Endometrial microvascular endothelial cells (primary cell): ENCODE measurements around the gene RC3H1.

DNA sequence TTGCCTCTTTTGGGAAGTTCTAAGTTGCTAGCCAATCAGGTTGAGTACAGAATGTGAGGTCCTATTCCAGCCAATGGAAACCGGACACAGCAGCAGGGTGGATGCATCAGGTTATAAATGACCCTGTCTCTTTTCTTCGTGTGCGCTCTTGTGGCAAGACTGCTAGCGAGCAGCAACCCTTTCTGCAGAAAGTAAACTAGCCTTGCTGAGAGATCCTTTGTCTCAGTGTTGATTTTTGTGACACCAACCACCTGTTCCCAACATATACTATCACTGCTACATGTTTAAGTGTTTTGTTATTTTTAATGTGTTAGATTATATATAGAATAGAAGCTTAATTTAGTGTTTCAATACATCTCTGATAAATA lies 7.6 kb downstream of the TEX50 start:
- RAMPAGE, long total RNA, result no peak

- RAMPAGE, long total RNA, result no peak
Observed at GRCh38 chr1:173823790-173824062, 747 bp upstream of the DARS2 start.

DNA sequence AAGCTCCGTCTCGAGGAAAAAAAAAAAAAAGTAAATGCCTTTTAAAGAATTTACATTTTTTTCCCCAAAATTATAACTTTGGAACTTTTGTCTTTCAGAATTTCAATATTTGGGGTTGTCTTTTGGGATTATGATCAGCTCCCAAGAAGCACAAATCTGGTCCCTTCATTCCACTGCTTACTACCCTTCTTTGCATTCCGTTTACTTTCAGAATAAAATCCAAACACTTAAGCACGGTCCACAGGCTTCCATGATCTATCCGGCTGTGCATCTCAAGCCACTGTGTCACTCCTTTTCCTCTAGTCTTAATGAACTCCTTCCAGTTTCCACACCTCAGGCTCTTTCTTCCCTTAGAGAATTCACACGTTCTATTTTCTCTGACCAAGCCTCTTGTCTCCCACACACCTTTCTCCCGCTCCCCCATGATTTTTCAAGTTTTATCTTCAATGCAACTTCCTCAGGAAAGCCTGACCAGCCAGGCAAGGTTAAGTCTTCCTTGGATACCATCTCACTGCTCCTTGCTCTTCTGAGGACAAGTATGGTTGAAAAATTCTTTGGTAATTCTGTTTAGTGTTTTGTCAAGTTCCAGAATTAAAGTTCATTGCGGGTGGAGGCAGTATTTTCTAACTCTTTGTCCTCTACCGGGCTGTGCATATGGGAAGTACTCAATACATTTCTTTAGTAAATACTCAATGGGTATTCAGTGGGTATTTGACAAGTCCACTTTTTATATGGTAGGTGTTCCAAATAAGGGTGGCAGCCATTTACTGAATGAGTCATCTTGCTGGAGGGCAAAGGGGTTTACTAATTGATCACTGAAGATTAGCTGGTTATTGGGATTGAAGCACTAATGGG lies 11.6 kb upstream of the SERPINC1 start:
- RAMPAGE, long total RNA, result no peak

DNA sequence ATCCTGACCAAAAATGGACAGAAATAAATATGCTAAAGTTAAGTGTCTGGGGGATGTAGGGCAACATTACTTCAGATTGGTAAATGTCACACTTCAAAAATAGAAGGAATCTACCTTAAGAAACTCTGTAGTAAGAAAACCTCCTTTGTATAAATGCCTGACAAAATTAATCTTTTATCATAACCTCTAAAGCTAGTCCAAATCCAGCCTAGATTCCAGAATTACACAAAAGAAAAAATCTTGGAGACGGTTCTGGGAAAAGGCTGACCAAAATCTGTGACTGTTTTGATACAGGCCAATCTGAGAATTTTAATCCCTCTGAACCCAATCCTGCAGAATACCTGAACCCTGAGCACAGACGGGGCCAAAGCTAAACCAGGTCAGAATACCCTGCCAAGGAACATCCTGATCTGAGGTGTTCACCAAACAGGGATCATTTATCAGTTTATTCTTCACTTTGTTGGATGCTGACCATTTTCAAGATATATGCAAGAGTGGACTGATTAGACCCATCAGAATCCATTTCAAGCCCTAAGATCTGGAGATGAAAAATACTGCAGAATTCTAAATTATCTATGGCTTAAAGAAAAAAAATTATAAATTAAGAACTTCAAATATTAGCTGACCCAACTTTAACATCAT lies 3.6 kb downstream of the RC3H1 start:
- RAMPAGE, long total RNA, result no peak

- RAMPAGE, long total RNA, result no peak
Observed at GRCh38 chr1:174022225-174022628, at the start of gene RC3H1. Gene RC3H1 (minus strand): TSS chr1:174022357.

DNA sequence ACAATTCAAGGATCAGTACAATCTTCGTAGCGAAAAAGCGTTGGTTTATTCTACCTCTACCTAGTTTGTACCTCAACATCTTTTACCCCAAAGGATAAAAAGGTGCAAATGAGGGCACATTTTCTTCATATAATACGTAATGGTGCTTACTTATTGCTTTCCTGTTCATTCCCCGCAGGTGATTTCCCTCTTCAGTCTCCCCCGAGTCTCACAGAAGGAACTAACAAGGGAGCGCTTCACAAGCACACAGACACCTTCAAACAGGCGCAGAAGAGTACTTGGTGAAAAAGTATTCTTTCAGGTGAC lies 630 bp upstream of the RABGAP1L start:
- RAMPAGE, long total RNA, result no peak

GRCh38 chr1:174800577-174800995 lies 199.2 kb upstream of the CACYBP start:
- RAMPAGE, long total RNA, result no peak

DNA sequence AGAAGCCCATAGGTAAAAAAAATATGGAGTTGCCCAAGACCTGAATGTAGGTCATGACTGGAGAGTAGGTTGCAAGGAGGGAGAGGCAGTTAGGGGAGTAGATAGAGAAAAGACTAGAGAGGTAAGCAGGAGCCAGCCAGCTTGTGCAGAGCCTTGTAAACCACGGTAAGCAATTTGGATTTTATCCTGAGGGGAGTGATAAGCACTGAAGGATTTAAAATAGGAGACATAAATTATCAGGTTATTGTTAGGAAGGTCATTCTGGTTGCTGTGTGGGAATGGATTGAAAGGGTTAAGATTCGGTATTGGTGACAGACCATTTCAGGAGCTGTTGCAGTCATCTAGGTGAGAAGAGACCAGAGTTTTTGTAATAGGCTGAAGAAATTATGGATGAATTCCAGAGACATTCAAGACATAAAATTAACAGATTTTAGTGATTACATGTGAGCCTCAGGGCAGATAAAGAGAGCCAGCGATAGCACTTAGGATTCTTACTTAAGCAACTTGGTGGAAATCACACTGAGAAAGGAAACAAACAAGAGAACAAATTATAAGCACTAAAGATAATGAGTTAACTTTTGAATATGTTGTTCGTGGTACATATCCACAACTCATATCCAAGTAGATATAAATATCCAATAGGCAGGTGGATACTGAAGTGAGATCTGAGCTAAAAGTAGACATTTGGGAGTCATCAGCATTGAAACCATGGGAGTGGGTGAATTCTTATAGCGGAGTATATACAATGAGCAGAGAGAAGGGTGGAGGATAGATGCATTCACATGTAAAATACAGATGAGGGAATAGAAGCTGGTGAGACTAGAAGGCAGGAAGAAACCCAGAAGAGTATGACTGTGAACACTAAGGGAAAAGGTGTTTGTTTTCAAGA lies 182.1 kb upstream of the CACYBP start:
- RAMPAGE, long total RNA, result no peak

- RAMPAGE, long total RNA, result no peak
Observed at GRCh38 chr1:174990358-174991104, 9.2 kb upstream of the CACYBP start.

DNA sequence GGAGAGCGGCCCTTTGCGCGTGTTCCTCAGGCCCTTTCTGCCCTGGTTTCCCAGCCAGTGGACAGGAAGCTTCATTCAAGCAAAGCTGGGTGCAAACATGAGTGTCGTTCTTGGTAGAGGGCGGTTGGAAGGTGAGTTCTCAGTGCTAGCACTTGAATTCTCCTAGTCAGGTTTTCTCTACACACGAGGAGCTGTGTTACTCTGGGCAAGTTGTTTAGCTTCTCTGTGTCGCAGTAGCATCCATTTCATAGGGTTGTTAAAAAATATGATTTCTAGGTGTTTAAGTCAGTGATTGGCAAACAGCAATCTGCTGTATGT lies 681 bp downstream of the CACYBP start:
- RAMPAGE, long total RNA, result no peak

DNA sequence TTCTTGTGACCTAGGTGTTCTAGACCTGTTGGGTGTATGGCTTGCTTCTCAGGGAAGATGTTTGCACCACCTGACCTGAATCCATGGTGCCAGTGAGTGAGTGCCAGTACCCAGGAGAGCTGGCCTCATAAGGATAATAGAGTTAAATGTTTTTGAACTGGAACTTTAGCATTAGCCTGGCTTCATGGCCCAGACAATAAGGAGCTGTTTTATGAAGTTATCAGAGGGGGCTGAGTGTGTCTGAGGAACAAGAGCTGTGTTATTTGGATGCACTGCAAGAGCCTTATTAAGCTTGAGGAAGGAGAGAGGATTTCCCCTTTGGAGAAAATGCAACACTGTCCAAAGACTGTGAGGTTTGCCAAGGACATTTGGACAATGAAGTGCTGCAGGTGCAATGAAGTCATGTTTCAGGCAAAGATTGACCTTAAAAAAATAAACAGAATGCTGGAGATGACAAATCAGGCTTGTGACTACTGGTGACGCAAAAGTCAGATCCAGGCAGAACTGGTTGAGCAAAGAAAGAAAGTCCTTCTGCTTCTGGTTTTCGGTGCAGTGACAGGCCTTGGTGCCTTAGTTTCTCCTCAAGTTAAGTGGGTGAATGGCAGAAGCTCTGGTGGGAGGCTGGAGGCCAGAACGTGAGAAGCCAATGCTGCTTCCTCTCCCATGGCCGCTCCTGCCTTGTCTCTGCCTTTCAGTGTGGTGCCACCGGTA lies 125.2 kb upstream of the KIAA0040 start:
- RAMPAGE, long total RNA, result no peak

DNA sequence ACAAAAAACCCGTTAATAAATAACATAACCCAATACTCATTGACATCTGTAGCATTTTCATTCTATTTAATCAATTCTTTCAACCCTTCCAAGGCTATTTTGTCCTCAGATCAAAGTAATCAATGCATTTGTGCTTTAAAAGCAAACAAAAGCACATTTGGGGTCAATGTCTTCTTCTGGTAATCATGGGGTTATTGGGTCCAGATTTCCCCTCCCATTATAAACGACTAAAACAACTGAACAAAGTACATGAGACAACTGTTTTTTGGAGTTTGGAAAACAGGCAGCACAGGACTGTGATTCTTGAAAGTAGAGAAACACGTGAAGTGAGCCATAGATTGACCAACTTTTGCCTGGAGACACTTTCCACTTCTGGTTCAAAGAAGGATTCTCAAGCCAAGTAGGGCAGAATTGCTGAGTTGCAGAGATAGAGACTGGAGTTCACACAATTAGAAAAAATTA lies 42.2 kb downstream of the PAPPA2 start:
- RAMPAGE, long total RNA, result no peak

- RAMPAGE, long total RNA, result no peak
Observed at GRCh38 chr1:176893457-176893958, 271.0 kb downstream of the ASTN1 start.

- RAMPAGE, long total RNA, result no peak
Observed at GRCh38 chr1:177934834-177935447, 34.9 kb downstream of the SEC16B start.

- RAMPAGE, long total RNA, result no peak
Observed at GRCh38 chr1:178086076-178086869, 7.6 kb upstream of the RASAL2 start.

DNA sequence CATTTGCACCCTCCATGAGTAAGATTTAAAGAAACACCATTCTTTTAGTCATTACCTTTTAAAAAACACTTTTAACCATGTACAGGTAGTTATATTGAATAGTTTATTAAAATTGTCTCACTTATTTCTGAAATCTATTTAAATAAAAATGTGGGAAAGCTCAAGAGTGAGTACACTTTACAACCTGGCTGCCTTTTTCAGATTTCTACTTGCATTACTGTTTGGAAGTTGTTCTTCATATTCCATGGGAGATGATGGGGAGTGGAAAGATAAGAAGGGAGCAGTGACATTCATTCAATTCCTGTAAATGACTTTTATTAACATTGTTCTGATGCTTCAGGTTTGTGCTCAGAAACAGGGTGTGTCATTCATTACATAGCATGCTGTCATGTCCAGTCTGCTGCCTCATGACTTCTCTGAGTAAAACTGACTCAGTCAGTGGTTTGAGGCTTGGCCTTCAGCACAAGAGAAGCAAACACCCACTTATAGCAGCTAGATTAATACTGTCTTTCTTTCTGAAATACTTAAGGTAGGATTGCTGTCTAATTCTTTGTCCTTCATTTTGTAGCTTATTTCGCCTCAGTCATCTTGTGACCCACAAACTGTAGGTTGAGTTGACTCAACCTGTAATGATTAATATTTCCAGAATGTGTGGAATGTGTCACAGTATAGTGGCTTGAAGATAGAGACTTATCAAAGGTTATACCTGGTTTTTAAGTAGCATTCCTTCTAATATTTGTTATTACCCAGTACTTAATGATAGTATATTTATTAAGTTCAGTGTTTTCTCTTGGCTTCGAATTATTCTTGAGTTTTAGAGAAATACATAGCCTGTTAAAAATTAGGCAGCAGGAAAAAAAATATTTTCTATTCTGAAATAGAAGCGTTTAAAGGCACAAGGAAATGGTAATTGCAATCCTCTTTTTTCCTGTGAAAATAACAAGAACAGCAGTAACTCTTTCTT lies 32.9 kb downstream of the RASAL2 start:
- RAMPAGE, long total RNA, result no peak

DNA sequence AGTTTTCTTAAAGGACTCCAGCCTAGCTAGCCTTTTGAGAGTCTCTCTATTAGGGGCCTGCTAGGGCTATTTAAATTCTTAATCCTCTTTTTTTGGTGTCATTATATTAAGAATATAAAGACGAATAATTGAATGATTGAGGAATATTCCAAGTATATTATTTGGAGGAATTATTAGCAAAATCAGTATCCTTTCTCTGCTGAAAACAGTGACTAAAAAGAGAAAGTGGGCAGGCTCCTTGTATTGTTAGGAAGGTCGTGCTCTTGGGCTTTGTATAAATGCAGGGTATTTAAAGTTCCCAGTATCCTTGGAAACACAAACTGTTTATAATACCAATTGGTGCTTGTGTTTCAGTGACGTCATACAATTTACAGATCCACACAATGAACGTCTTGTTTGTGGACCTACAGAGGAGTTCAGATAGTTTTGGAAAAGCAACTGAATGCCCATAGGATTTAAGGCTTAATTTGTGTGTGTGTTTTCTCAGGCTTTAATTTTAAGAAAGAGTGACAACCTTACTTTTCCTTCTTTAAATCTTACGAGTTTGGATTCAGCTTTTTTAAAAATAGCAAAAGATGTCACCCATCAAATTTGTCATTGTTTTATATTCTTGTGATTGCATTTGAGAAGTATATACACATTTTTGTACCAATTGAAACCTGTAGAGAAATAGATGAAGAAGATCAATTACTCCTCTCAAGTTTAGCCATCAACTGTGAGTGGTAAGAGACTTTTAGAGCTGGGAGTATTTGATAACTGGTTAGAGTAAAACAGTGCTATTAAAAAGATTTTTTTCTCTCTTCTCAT lies 168.3 kb downstream of the RASAL2 start:
- RAMPAGE, long total RNA, result no peak

- RAMPAGE, long total RNA, result no peak
Observed at GRCh38 chr1:178371758-178372370, 124.9 kb downstream of the CLEC20A start.

- RAMPAGE, long total RNA, result no peak
Observed at GRCh38 chr1:178408950-178409337, 87.8 kb downstream of the CLEC20A start.

DNA sequence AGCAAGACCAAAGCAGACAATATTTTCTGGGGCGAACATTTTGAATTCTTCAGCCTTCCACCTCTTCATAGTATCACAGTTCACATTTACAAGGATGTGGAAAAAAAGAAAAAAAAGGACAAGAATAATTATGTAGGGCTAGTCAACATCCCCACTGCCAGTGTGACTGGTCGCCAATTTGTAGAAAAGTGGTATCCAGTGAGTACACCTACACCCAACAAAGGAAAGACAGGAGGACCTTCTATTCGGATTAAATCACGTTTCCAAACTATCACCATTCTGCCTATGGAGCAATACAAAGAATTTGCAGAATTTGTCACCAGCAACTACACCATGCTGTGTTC lies 54.0 kb downstream of the CLEC20A start:
- RAMPAGE, long total RNA, result no peak